Neutrophil (primary cell): ENCODE data around the genes MED21, MANSC4 and CCDC91.

DNA sequence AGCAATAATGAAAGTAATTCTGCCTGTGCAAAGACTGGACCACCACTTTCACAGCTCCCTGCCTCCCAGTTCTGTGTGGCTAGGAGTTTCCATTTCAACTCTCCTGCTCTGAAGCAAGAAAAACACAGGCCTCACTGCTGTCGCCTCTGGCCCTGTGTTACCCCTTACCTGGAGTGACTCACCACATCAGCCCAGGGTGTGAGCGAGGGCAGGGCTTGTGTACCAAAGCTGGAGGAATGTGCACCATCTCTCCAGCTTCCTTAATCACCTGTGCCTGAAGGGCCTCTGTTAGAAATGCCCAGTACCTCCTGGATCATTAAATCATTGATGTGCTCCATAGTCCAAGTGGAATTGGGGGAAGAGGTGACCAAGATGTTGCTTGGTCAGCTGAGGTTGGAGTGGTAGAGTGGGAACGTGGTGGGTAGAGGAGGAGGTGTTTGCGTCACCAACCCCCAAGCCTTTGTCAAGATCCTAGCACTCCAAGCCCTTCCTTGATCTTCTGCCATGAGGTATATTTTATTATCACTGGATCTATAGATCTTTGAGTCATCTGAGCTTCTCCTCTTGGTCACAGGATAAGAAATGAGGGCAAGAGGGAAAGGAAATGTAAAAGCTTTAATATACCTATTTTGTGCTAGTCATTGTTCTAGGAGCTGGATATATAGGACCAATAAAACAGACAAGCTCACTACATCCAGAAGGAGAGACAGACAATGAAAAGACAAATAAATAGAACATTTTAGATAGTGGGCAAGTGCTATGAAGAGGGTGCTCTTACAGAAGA is 51.3 kb downstream of the SSPN start:
- PRO-cap = no peak

- PRO-cap = no peak
Observed at GRCh38 chr12:26287474-26287884, 92.1 kb downstream of the SSPN start.

DNA sequence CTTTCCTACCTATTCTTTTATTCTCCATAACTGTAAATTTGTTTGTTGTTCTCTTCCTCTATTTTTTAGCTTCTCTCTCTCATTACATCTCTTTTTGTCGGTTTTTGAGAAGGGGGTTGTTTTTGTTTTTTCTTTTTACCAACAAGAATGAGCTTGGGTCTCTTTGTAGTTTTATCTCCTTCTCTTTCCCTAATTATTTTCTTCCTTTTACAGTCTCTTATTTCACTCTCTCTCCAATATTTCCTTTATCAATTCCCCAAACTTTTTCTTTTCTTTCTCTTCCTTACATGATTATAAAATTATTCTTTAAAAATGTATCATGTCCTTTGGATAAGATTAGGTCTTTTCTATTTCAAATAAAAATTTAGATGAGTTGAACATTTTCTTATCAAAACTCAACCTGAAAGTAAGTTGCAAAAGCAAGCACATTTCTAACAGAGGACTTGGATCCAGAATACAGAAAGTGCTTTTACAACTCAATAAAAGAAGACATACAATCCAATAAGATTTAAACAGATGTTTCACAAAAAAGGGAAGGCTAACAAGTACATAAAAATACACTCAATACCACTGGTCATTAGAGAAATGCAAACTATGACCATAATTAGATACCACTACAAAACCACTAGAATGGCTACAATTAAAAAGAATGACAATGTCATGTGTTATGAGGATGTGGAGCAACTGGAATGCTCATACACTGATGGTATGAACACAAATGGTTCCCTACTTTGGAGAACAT is 94.3 kb downstream of the ITPR2 start:
- PRO-cap = no peak

DNA sequence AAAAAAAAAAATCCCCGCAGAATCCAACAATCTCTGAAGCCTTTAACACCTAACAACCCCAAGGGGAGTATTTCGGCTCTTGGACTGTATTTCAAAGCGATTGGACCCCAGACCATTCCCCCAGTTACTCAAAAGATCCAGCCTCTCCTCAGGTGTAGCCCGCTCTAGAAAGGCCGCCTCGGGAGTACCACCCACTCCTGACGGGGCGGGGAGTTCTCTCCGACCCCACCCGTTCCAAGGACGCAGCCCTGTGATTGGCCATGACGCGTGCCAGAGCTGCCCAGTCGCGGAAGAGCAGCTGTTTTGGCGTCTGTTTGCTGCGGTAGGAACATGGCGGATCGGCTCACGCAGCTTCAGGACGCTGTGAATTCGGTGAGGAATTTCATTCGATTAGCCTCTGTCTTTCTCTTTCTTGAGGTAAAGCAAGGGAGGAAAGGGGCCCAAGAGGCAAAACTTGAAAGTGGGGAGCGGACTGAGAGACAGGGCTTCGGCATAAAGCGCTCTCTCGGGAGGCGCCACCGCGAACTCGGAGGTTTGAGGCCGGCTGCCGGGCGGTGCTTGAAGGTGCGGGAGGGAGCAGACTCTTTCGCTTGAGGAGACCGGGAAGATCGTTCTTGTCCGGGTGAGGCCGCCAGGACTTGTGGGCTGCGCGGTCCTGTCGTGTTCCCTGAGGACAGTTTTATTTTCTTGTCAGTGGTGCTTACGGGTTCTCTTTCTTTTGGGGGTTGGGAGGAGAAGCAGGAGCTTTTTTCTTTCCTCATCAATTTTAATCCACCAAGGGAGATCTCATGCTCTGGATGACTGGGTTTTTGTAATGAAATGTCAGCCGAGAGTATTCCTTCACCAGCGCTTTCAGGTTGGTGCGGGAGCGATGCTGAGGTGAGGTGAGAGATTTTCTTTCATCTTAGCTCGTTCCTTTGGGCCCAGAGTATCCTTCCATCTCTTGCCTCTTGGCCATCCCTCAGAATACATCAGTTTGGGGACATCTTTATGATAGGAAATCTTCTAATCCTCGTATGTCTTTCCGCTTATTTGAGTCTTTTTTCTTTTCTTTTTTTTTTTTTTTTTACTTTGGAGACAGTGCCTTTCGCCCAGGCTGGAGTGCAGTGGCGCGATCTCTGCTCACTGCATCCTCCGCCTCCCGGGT is at the start of gene MED21:
Gene MED21 (plus strand): TSS at position 309 of the 1,147 bp plus-strand sequence.
- PRO-cap = bidirectional peak, plus-strand start at position 313 of the sequence, minus-strand start at position 126 of the sequence

GRCh38 chr12:27179084-27179454 is 65.0 kb upstream of the STK38L start:
- PRO-cap = no peak

DNA sequence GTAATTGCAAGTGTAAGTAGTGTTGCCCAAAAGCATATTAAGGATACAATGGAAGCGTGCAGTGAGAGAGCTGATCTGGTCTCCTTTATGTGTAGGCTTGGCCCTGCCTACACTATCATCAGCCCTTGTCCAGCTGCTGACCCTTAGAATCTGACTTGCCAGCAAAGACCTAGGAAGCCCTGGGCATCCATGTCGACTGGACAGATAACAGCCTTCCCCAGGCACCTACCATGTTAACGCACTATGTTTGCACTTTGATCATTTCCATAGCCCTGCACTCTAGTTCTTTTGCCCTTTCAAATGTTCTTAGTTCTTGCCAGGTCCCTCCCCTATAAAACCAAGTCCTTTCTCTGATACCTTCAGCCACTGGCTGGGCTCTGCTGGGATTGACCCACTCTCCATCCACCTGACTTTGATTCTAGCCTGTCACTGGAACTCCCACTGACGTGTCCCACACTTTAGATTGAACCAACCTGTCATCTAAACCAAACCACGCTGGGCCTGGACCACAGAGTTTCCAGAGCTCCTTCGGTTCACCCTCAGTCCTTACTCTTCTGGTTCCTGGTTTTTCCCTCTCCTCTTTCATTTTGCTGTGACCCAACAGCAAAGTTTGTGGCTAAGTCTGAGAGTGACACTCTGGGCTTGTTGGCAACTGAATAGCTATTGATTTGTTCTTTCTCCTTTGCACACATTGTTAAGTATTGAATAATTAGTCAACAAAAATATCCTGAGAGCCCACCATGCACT is 51.9 kb upstream of the STK38L start:
- PRO-cap = no peak

DNA sequence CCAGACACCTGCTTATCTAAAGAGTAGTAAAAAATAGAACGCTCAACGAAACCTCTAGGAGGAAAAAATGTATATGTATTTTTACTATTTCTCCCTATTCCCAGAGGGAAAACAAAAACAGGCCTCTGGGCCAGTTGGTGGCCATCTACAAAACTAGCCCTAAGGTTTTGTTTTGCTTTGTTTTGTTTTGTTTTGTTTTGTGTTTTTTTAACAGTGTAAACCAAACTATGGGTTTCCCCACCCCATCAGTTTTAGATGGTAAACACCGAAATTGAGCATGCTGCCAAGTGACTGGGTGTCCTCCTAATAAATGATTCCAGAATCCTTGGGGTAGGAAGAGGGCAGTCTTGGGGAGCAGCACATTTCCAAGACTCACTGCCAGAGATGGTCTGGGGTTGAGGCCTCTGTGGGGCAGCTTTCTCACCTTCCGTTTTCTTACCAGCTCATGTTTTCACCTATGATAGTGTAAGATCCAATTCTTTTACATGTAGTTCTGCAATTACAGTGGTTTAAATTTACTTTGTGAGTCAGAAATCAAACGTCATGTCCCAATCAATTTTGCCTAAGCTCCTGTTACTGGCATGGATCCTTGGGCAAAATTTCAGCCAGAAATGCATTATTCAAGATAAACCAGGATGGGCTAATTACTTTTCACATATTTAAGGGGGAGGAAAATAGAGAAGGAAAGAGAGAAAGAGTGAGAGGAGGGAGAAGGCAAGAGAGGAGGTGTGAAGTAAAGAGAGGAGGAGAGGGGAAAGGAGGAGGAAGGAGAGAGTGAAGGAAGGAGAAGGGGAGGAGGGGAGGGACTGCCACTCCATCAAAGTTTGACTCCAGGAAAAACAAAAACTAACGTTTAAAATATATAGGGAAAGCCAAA is 2.6 kb downstream of the BMAL2 start:
- PRO-cap = no peak

GRCh38 chr12:27541303-27541785 is 17.3 kb downstream of the PPFIBP1 start:
- PRO-cap = no peak

GRCh38 chr12:27554444-27555364 is 30.7 kb downstream of the PPFIBP1 start:
- PRO-cap = no peak

DNA sequence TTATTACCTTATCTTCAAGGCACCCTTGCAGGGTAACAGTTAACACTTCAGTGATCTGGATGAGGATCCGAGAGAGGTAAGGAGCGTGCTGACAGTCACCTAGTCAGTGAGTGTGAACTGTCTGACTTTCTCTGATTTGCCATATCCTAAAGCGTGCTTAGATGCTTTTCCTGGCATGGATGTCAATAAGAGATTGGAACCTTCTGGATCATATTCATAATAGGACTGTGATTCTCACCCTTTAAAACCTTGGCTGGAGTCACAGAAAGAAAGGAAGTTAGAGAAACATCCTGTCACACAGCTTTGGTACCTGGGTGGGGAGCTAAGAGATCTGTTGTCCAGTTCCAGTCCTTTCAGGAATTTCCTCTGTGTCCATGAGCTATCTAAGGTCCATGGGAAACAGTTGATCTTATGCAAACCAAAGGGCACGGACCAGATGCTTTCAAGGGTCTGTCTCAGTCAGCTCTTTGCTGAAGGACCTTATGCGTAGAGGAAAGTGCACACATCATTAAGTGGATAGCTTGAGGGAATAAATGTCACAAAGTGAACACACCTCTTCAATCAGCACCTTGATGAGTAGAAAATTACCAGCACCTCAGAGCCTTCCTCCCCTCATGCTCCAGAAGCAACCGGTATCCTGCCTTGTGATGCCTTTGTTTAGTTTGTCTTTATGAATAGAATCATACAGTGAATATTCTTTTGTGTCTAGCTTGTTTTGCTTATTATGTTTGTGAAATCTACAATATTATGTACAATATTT is 55.0 kb downstream of the PPFIBP1 start:
- PRO-cap = no peak

DNA sequence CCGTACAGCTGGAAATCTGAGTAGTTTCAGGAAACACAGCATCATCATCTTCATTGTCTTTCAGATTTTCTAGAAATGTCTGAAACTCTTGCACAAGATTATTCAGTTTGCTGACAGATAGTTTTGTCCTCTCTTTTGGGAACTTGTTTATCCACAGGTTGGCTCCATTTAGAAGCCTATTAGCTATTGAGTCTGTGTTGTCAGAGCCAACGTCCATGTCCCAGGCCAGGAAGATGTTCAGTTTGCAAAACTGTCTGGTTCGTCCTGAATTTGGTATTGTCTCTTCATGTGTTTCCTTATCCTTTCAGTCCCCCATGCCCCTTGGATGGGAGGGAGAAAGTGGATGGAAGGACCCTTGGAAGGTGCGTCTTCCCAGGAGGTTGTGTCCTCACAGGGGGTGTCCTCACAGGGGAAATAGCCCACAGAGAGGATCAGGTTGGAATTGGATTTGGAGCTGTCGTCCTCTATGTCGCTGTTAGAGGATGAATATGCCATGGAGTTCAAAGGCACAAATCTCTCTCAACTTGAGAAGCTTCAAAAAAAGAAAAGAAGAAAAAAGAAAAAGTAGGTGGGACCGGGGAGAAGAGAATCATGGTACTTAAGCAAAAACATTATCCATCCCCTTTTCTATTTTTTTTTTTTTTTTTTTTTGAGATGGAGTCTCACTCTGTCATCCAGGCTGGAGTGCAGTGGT is 69.7 kb downstream of the PPFIBP1 start:
- PRO-cap = no peak

DNA sequence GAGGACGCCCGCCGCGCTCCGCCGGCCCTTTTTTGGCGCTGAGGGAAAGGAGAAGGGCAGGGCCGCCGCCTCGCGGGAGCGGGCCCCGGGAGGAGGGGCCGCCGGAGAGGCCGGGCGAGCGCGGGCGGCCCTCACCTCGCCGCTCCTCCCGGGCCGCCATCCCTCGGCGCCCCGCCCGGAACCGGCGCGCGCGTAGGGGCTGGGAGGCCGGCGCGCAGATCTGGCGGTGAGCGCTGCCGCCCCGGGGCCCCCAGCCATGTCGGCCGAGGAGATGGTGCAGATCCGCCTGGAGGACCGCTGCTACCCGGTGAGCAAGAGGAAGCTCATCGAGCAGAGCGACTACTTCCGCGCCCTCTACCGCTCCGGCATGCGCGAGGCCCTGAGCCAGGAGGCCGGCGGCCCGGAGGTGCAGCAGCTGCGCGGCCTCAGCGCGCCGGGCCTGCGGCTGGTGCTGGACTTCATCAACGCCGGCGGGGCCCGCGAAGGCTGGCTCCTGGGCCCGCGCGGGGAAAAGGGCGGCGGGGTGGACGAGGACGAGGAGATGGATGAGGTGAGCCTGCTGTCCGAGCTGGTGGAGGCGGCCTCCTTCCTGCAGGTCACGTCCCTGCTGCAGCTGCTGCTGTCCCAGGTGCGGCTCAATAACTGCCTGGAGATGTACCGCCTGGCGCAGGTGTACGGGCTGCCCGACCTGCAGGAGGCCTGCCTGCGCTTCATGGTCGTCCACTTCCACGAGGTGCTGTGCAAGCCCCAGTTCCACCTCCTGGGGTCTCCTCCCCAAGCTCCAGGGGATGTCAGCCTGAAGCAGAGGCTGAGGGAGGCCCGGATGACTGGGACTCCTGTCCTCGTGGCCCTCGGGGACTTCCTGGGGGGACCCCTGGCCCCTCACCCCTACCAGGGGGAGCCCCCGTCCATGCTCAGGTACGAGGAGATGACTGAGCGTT is at the start of gene MANSC4:
Gene MANSC4 (minus strand): TSS at position 162 of the 941 bp plus-strand sequence.
- PRO-cap = no peak

GRCh38 chr12:27968930-27969323 is 3.6 kb downstream of the PTHLH start:
- PRO-cap = no peak

DNA sequence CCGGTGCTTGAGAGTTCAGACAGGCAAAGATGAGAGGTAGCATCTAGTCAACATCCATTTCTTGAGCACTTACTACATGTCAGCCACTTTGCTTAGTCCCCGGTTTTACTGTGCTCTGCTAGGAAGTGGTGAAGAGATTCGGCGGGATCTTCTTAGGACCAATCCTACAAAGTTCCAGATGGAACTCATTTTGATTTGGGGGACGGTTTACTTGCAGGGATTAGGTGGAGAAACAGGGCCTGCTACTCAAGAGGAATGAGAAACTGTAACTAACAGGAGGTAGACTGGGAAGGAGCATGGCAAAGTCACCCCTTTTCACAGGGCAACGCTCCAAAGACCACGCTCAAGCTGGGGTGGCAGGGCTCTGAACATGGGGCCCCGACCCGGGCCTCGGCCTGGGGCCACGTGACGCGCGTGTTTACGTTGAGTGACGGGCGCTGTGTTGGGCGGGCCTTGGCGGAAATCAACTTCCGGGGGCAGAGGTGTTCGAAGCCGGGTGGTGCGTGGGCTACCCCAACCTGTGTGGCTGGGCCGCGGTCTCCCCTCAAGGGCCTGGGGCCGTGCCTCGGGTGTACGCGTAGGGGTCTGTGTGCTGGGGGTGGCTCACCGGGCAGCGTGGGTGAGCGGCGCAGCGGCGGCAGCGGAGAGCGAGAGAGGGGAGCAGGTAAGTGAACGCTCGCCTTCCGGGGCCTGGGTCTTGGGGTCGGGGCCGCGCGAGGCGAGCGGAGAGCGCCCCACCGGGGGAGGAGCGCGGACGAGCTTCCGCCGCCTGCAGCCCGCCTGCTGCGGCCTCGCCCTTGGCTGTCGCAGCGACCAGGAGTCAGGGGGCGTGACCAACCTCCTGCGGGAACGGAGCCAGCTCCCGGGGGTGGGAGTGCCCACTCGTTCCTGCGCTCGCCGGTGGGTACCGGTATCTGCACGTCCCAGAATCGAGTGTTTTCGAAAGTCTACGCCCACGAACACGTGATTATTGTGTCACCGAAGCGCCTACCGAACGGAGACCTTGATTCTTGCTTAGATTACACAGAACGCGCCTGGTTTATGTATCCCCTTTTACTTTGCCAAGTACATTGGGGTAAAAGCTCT is at the start of gene CCDC91:
Gene CCDC91 (plus strand): TSS at position 479 of the 1,086 bp plus-strand sequence.
- PRO-cap = bidirectional peak, plus-strand start at position 479 of the sequence, minus-strand start at position 395 of the sequence

DNA sequence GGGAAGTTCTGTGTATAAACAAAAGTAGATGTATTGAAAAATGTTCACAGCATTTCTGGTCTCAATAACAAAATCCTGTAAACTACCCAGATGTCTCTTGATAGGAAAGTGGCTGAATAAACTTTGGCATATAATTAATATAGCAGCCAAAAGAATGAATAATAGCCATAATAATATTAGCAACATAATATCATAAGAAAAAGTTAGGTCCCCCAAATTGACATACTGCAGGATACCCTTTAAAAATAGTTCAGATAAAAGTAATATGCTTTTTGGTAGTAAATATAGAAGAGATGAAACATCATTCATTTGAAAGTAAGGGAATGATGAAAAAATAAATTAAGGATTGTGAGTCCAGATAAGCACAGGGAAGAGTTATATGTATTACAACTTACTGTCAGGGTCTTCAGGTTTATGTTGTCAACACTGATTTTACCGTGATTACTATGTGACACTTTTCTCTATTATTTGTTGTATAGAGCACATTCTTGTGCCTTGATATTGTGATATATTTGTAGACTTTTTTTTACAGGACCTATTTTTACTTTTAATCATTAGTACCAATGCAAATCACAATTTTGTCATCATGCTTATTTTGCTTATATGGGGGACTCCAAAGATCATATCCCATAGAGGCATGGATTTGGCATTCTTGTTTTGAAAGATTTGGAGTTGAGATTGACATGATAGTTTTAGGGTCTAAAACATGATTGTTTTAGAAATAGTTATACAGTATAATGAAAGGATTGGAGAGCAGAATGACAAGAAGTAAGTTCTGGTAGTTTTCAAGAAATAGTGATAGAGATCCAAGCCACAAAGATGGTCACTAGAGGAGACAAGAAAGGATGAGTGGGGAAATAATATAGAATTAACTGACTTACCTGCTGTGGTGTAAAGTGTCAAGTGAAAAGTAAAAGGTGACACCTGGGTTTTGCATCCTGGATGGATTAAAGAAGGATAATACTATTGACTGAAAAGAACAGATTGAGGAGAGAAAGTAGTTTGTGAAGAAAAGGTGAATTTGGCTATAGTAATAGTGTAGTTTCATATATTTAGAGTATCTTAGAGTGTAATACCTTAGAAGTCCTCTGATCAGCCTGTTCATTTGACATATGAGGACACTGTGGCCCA is 56.0 kb downstream of the CCDC91 start:
- PRO-cap = no peak

DNA sequence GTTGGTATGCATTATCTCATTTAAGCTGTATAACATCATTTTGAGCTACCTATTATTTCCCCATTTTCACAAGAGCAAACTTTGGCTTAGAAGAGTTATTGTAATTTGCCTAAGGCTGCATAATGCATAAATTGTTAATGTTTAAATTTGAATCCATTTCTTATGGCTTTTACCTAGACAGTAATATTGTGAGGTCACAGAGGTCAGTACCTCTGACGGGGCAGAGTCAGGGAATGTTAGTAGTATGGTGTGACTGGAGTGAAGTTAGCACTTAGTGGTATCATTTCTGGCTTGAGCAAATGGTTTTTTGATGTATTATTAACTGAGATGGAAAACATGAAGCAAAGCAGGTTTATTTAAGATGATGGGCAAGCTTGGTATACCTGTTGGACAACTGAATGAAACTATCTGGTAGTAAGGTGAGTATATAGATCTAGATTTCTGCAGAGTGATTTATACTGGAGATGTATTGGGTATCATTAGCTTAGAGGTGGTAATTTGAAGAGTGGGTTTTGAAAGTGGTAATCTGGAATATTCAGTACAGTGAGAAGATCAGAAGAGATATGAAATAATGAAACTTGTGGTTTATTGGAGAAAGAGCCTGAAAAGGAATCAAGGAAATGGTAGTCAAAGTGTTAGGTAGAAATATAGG is 112.3 kb downstream of the CCDC91 start:
- PRO-cap = no peak

DNA sequence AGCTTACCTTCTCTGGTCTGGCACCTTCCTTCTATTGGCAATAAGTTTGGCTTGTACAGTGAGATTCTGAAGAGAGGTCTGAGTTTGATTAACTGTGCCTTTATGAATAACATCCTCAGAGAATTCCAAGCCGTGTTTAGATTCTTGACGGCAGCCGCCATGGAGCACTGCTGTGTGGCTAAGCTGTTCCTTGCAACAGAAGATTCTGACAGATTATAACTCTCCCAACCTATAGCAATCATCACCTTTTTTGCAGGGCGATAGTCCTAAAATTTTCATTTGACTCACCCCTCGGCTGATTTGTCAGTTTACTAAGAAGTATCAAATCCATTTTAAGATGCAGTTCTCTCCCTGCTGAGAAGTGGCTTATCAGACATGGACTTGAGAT is 354.8 kb upstream of the FAR2 start:
- PRO-cap = no peak

DNA sequence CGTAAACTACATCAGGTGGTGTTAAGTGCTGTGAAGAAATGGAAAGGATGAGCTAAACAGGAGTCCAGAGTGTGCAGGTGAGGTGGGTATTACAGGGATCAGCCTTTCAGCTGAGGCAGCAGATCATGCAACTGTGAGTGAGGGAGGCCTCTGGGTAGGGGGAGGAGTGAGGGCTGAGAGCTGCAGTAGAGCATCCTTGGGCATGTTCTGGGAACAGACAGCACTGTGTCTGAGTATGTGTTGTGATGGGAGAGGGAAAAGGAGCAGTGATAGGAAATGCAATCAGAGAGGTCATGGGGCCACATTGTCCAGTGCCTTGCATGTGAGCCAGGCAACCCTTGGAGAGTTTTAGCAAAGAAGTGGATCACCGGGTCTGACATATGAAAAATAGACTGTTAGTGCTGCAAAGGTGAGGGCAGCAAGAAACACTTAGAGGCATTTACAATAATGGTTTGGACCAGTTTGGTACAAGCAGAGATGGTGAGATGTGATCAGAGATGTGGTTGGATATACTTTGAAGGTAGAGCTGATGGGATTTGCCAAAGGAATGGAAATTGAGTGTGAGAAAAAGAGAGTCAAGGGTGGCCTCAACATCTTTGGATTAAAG is 81.2 kb downstream of the FAR2 start:
- PRO-cap = no peak

DNA sequence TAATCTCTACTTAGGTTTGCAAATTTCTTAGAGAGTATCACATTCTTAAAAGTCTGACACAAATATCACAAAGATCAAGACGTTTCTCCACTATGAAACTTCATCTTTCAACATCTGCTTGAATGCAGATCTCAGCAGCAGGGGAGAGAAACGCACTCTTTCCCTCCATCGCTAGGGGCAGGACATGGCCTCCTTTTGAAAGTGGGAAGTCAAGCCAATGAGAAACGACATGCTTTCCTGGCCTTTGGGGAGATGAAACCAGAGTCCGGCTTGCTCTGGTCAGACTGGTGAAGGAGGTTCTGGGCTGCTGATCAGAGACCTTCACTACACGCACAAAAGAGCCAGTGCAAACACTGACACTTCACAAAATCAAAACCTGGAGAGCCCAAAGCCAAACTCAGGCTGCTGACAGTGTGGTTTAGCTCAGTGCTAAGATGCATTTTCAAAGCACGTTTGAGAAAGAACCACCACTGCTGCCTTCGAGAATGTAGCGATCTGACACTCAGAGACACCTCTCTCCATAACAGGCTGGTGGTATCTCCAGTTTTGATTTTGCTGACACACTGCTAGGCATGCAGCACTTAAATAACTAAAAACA is 93.7 kb upstream of the OVCH1 start:
- PRO-cap = no peak

- PRO-cap = no peak
Observed at GRCh38 chr12:29640433-29641493, 143.0 kb downstream of the TMTC1 start.